Right cardiac atrium (tissue), 1 donor: Measurements from ENCODE around the genes ATP5F1A and C18orf25.

DNA sequence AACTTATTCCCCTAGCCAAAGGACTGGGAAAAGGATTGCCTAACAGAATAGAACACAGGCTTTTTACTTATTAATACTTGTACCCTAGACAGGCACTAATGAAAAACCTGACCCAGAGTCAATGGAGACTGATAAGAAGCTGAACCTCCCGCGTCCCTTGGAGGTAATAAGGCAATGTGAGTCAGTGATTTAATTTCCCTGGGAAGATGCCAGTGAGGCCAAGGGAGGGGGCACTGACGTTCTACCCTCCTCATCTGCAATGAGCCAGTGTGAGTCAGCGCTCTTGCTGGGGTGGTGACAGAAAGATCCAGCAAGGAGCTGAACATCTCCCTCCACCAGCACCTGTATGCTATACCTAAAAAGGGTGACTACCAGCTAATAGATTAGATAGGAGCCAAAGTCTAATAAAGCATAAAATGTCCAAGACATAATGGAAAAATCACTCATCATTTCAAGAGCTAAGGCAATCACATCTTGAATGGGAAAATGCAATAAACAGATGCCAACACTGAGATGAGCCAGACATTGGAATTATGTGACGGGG, 117.0 kb downstream of the TPGS2 start:
- PRO-cap, result no peak

GRCh38 chr18:37253161-37253807, 312.3 kb downstream of the CELF4 start:
- PRO-cap, result no peak

DNA sequence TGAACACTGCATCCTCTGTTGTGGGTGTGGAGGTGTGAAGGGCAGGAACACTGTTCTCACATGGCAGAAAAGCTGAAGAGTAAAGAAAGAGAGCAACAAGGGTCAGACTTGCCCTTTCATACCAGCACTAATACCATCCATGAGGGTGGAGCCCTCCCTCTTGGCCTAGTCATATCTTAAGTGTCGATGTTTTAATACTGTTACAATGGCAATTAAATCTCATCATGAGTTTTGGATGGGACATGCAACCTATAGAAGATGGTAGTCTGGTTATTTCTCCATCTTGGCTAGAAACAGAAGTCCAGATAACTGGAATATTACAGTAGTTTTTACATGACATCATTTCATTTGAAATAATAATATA, 1520.6 kb upstream of the CELF4 start:
- PRO-cap, result no peak

GRCh38 chr18:39841441-39842336, 2113.3 kb upstream of the PIK3C3 start:
- PRO-cap, result no peak

DNA sequence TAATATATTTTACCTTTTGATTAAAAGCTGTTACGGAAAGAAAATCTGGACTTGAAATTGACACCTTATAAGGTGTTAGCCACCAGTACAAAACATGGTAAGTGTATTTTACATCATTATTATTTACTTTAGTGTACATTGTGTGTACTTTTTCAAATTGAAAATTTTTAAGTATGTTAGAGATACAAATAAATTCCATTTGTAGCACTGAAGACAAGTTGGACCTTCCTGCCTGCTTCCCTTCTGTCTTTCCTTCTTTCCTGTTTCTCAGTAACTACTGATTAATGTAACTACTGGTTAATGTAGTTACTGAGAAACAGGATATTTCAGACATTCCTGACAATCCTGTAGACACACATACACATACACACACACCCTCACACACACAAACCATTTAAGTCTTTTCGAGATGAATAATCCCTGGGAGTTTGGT, 83.7 kb downstream of the PIK3C3 start:
- PRO-cap, result no peak

DNA sequence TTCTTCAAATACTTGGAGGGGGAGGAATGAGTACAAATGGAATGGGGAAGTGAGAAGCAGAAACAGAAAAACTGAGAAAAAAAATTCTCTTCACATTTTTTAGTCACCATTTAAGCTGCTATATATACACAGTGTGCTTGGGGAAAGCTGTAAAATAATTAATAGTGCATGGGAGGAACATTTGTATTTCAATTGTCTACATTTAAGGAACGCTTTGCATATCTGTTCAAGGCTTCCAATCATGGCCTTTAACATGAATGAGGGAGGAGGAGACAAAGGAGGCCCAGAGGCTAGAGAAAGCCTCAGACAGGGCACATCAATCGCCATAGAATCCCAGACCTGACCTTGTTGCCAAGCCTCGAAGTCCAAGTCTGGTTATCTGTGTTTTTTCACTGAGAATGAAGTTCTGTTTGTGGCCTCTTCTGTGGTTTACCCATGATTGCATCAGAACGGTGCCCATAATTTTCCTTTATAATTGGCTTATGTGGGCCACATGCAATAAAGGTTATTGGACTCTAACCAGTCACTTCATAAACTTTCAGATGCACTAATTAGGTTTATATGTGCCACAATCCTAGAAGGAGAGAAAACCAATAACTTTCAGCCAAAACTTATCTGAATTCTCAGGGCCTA, 158.7 kb downstream of the PIK3C3 start:
- PRO-cap, result no peak

- PRO-cap, result no peak
Measured at GRCh38 chr18:42340445-42340928, 385.5 kb downstream of the PIK3C3 start.

DNA sequence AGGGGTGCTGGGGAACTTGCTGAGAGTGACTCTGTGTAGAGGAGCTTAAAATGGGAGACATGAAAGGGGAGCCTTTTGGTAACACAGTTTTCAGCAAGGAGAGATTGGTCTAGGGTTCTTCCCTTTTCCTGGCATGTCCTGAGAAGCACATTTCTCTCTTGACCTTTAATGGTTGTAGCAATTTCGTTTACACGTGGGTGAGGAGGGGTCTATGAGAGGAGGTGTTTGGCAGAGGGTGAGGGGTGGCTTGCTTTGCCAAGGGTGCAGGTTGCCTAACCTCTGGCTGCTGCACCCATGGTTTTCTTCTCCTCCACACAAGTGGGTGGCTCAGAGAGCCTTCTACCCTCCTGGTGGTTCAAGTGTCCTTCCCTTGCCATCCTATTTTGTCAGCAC, 27.1 kb downstream of the SETBP1 start:
- PRO-cap, result no peak

GRCh38 chr18:44708562-44709171, 28.0 kb downstream of the SETBP1 start:
- PRO-cap, result no peak

- PRO-cap, result no peak
Measured at GRCh38 chr18:44715701-44716425, 35.2 kb downstream of the SETBP1 start.

DNA sequence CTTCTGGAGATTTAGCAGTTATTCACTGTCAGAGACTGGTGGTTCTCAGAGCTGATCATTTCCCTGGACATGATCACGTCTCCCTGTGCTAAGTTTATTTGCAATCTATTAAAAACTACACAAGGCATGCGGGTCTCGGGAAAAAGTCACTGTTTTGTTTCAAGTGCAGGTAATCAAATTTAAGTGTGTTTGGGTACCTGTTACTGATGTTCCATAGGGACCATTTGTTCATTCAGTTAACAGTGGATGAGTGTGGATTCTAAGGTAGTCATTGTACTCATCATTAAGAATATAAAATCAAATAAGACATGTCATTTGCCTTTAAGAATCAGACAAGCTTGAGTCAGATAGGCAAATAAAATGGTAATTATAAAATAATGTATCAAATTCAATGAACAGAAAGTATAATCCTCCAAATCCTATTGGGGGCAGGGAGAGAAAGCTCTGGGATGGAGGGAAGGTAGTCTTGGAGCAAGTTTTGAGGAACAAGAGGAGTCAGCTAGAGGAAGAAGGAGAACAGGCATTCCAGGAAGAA, 47.6 kb downstream of the SETBP1 start:
- PRO-cap, result no peak

DNA sequence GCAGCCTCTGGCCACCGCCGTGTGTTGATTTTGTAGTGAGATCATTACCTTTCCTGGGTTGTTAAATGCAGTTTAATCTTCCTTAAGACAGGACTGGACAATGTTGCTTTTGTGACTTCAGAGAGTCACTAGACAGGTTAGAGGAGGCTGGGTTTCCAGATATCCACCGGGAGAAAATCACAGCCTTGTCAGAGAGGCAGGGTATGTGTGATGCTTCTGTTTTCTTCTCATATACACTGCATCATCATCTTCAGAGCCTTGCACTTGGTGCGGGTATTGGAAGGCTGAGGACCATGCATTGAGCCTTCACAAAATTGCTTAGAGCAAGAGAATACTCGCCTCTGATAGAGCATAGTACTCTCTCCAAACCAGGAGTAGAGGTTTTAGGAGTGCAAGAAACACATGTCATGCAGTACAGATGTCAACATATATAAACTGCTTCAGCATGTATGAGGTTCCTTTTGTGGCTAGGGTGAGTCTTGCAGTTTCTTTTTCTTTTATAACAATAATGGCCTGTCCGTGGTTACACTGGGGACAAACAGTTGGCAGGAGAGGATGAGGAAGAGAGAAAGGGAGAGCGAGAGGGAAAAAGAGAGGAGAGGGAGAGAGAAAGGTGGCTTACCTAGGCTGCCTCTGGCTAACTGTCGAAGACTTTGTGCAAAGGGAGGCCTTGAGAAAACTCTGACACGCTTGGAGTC, 98.5 kb downstream of the SETBP1 start:
- PRO-cap, result no peak

DNA sequence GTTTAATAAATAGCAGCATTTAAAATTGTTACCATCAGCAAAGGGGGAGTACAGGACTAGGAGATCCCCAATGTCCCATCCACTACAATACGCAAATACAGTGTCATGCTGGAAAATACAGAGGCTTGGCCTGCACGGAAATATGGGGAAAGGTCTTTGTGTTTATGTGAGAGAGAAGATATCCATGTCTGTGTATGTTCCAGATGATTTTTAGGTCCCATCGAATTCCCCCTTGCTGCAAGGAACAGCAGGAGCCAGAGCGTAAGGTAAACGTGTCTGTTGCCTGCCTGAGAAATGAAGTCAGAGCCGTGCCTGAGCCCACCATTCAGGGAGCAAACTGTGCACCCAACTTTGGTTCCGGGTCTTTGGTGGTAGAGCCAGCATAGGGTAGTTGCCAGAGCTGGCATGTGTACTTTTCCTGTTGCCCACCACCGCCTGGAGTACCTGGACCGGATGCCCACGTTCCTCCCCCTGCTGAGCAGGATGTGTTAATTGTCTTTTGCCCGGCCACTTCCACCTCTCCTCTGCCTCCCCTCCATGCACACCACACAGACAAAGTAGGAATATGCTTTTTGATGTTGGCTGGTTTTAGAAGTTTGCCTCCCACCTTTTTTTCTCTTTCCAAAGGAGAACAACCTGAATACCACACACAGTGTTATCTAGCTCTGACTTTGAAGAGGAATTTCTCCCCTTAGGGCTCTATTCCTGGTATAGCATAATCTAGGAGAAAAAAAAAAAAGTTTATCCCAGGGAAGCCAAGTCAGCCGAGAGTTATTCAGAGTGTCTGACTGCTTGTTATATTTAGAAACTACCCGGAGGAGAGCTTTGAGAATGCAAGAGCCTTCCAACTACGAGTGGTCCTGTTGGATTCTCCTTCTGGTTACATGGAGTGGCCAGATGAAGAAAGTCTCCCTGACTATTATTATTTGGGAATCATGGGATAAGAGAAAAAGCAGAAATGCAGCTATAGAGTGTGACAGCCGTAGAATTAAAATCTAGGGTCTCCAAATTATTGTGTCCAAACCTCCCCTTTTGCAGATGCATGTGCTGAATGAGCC, 111.8 kb downstream of the SETBP1 start:
- PRO-cap, result no peak

DNA sequence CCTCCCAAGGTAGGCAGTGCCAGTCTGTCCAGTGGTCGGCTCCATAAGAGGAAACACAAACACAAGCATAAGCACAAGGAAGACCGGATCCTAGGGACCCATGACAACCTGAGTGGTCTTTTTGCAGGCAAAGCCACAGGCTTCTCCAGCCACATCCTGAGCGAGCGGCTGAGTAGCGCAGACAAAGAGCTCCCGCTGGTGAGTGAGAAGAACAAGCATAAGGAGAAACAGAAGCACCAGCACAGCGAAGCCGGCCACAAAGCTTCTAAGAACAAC, 272.0 kb downstream of the SETBP1 start:
- PRO-cap, result no peak

DNA sequence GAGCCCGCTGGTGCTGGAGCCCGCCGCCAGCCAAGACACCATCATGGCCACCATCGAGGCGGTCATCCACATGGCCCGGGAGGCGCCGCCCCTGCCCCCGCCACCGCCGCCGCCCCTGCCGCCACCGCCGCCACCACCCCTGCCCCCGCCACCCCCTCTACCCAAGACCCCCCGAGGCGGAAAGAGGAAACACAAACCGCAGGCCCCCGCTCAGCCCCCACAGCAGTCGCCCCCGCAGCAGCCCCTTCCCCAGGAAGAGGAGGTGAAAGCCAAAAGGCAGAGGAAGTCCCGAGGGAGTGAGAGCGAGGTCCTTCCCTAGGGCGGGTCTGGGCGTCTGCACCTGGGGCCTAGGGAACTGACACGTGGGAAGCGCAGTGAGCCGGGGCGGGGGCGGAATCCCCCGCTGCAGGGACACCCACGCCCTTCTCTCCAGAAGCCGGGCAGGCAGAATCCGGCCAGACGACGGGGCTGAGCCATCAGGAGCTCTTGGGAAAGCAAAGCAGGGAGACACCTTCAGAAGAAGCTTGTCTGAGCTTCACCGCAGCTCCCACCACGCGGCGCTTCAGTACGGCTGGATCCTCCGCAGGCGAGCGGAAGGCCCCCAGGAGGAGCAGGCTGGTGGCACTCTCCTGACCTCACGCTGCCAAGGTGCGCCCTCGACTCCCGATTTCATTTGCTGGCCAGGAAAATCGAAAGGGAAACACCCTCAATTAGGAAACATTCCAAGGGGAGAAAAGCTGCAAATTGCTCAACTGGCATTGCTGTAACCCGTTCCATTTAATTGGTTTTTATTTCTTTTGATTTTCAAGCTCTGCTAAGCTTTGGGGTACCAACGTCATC, 382.9 kb downstream of the SETBP1 start:
- PRO-cap, result no peak

- PRO-cap, result no peak
Measured at GRCh38 chr18:45665953-45666552, 50.8 kb downstream of the SLC14A2 start.

DNA sequence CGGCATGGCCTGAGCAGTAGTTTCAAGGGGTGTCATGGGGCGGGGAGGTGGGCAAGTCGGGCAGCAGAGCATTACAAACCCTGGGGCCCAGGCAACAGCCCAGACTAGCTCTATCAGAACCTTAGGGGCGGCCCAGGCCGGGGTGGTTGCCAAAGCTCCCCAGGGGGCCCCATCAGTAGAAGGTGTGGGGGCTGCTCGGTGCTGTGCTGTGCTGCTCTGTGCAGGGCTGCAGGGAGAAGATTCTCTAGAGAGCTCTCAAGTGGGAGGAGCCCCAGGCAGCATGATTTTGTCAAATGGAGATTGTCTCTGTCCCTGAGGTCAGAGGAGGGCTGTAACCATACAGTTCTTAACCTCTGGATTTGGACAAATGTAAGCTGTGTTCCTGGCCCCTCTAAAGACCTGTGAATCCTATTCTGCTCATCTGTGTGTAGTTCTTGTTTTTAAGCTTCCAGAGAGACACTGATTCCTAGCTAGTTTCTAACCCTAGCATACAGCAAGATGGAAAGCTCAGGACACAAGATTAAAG, 36.3 kb upstream of the SLC14A1 start:
- PRO-cap, result no peak

GRCh38 chr18:46097916-46099020, at the start of gene ATP5F1A:
TSS of gene ATP5F1A (minus strand) at chr18:46098296.
- PRO-cap, result bidirectional peak, plus-strand start at chr18:46098595, minus-strand start at chr18:46098285

DNA sequence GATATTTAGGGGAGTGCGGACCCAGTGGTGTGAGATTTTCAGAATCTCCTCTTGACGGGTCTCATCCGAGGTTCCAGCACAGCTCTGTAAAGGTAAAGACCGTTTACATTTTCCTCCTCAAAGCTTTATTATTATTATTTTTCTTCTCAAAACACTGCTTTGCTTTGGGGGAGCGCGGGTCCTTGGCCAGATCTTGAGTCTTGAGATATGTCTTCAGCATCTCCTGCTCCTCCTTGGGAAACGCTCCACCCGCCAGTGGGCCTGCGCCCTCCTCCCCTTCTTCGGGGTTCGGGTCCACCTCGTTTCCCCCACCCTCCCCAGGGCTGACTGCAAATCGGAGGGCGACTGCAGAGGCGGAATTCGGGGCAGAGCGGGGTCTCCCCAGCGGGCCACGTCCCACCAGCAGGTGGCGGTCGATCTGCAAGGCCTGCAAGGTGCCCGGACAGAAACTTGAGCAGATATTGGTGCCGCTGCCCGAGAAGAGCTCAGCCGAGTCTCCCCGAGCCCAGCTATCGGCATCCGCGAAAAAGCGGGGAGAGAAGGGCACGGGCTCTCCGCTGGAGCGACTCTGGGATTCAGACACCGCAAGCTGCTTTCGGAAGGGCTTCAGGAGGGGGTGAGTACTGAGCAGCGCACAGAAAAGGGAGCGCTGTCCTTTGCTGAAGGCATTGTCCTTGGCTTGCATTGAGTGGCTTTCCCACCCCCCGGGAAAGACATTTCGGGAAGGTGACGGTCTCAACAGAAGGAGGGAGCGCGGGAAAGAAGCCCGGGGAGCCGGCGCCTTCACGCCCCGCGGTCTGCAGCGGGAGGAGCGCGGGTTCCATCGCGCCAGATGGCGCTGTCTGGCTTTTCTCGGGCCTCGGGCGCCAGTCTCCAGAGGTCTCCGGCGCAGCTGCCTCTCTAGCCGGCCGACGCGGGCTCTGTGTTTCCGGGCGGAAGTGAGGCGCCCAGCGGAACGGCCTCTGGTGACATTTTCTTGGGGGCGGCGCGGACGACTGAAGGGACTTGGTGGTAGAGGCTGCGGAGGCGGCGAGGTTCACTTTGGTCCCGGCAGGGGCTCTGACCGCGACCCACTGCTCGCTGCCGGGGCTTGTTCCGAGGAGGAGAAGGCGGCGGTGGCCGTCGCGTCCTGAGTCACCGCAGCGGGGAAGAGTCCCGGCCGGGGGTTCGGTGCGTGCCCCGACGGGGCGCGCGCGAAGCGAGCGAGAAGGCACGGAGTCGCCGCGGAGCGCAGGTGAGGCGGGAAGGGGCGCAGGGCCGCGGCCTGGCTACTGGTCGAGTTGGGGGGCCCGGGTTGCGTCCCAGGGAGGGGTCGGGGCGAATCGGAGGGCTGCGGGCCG, at the start of gene C18orf25:
TSS of gene C18orf25 (plus strand) at position 938 of the 1,340 bp plus-strand sequence.
- PRO-cap, result unidirectional peak, plus-strand start at position 461 of the sequence; bidirectional peak, plus-strand start at position 988 of the sequence, minus-strand start at position 844 of the sequence

DNA sequence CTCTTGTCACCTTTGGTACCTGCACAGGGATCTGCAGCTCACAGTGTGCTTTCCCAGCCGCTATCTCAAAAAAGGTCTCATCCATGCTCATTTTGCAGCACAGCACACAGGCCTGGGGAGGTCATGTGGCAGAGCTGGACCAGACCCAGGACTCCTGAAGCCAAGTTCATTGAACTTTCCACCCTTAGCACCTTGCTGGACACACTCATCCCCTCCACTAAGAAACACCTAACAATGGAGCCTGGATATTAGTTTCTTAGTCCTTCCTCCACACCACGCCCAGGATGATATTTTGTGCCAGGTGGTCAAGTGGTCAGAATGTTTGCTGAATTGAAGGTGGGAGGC, 43.1 kb upstream of the RNF165 start:
- PRO-cap, result no peak